ENCODE measurements around a stretch of chr18.

DNA sequence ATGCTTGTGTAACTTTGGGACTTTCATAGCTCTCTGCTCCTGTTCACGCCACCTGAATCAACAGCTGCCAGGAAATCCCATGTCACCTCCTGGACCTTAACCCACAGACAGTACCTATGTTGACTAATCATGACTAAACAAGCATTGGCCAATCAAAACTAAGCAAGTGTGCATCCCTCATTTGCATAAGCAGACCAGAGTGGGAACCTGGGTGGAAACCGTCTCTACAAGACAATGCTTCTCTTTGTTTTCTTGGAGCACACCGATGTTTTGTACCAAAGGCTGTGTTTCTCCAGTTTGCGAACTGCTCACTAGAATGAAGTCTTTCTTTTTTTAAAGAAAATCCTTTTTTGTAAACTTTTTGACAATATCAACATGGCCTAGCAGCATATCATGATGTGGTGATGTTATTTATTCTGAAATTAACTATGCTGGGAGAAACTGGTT lies 42.6 kb upstream of the LDLRAD4 start:
- RRBS, 2 experiments, result no CpG with 5 or more reads among the region's 4 CpGs
CAGE:
- cytosol, long polyA minus RNA, result no peak
- cytosol, long polyA plus RNA, result no peak
- long polyA plus RNA, result no peak
- nucleus, long polyA minus RNA, result no peak
- nucleus, long polyA plus RNA, result no peak

- RRBS, 2 experiments, result no CpG with 5 or more reads among the region's 3 CpGs
CAGE:
- cytosol, long polyA minus RNA, result no peak
- cytosol, long polyA plus RNA, result no peak
- long polyA plus RNA, result no peak
- nucleus, long polyA minus RNA, result no peak
- nucleus, long polyA plus RNA, result no peak
Measured at GRCh38 chr18:13338208-13338859, 119.8 kb downstream of the LDLRAD4 start.

DNA sequence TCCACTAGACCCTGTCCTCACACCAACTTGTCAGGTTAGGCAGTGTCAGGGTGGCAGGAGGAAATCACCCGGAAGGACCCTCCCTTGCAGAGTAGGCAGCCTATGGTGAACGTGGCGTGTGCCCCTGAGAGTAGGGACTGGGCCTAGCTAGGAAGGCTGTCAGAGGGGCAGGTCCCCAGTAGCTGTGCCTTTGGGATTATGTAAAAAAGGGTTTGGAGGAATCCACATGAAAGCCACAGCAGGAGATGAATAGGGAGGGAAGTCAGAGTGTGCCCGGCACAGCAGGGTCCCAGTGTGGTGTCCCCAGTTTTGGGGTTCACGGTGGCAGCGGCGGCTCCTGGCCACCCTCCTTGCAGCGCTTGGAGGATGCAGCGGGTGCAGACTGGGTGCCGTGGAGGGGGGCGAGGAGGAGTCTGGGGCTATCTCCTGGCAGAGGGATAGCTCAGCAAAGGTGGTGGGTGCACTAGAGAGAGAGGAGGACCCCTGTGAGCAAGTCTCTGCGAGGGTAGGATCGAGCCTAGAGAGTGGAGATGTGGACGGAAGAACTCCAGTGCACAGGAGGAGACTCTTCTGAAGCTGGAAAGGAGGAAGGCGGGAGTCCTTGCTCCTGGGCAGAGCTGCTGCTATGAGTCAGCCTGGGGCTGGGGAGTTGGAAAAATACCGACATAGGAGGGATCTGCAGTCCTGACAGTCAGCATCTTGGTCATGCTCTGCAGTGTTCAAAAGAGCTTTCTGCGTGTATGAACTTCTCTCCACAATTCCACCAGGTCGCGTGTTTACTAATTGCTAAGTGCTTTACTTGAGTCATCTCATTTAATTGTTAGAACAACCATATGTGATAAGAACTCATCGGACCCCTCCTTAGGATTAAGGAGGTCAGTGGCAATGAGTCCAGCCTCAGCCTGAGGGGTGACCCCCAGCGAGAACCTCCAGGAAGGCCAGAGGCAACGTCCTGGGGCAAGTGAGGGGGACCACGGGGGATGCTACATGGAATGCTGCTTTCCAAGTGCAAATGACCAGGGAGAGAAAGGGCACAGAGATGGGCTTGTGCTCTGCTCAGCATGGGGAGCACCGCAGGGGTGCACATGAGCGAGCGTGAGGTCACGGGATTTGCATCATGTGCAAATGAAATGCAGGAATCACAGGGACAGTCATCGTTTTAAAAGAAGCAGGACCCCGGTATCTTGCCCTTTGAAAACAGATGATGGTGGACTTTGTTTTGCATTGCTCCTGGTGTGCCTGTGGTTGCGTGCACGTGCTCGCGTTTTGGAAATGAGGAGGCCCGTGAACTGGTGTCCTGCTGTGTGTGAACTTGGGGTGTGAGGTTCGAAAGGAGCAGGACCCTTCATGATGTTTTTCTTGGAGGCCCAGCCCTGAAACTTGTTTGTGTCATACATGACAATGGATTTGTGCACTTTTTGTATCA lies 233.9 kb downstream of the LDLRAD4 start:
- RRBS, 2 experiments, result no CpG with 5 or more reads among the region's 35 CpGs
CAGE:
- cytosol, long polyA minus RNA, result no peak
- cytosol, long polyA plus RNA, result no peak
- long polyA plus RNA, result no peak
- nucleus, long polyA minus RNA, result no peak
- nucleus, long polyA plus RNA, result no peak

- RRBS, 2 experiments, result 96% methylated on average over 3 of the region's 21 CpGs; no CpG with 5 or more reads in 1 of the 2 experiments
CAGE:
- cytosol, long polyA minus RNA, result no peak
- cytosol, long polyA plus RNA, result no peak
- long polyA plus RNA, result no peak
- nucleus, long polyA minus RNA, result no peak
- nucleus, long polyA plus RNA, result no peak
Measured at GRCh38 chr18:13453514-13454064, 235.0 kb downstream of the LDLRAD4 start.

DNA sequence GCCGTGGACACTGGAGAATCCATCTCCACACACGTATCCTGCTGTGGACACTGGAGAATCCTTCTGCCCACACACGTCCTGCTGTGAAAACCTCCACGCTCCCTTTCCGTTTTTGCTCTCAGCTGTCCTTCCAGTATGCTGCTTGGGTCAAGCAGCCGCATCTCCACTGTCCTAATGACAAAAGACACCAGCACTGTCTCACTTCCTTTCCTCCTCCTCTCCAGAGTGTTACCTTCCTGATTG lies 226.7 kb downstream of the FAM210A start:
- RRBS, 2 experiments, result no CpG with 5 or more reads among the region's 6 CpGs
CAGE:
- cytosol, long polyA minus RNA, result no peak
- cytosol, long polyA plus RNA, result no peak
- long polyA plus RNA, result no peak
- nucleus, long polyA minus RNA, result no peak
- nucleus, long polyA plus RNA, result no peak

GRCh38 chr18:13542100-13542448 lies 184.3 kb downstream of the FAM210A start:
- RRBS, 2 experiments, result no CpG with 5 or more reads among the region's 7 CpGs
CAGE:
- cytosol, long polyA minus RNA, result start-site peak on the plus strand at chr18:13542238-13542445, 15 reads
- cytosol, long polyA plus RNA, result no peak
- long polyA plus RNA, result no peak
- nucleus, long polyA minus RNA, result no peak
- nucleus, long polyA plus RNA, result no peak

DNA sequence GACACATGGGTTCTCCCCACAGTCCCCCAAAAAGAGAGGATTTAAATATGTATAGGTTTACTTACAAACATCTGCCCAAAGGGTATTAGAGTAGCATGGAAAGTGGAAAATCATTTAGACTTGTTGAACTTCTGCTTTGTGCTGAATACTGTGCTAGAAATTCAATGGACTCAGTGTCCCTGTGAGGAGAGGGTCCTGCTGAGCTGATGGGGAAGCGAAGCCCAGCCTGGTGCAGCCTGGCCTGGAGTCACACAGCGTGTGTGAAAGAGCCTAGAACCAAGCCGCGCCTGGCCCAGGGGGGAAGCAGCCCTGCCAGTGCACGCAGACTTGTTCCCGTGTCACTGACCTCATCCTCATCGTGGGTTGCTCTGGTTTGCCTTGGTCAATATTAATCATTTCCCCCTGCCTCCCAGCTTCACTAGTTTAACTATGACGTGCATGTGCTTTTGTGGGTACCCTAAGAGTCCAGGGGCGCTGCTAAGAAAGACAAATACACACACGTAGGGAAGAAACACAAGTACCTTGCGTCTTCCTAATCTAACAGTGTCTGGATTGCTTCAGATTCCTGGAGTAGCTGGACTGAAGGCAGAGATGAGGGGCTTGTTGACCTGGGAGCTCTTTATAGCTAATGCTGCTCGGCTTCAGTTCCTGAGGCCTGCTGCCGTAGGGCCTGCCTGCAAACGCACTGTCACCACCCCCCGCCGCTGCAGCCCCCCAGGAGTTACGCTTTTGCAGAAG lies 159.4 kb downstream of the FAM210A start:
- RRBS, 2 experiments, result no CpG with 5 or more reads among the region's 17 CpGs
CAGE:
- cytosol, long polyA minus RNA, result no peak
- cytosol, long polyA plus RNA, result no peak
- long polyA plus RNA, result no peak
- nucleus, long polyA minus RNA, result no peak
- nucleus, long polyA plus RNA, result no peak

DNA sequence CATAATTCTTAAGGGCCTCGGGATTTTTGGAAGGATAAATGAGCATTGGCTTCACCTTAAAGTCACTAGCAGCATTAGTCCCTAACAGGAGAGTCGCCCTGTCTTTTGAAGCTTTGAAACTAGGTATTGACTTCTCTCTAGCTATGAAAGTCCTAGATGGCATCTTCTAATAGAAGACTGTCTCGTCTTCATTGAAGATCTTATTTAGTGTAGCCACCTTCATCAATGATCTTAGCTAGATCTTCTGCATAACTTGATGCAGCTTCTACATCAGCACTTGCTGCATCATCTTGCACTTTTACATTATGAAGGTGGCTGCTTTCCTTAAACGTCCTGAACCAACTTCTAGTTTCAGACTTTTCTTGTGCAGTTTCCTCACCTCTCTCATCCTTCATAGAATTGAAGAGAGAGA lies 31.7 kb downstream of the RNMT start:
- RRBS, 2 experiments, result no CpG with 5 or more reads among the region's 4 CpGs
CAGE:
- cytosol, long polyA minus RNA, result no peak
- cytosol, long polyA plus RNA, result no peak
- long polyA plus RNA, result no peak
- nucleus, long polyA minus RNA, result no peak
- nucleus, long polyA plus RNA, result no peak

- RRBS, 2 experiments, result no CpG with 5 or more reads among the region's 9 CpGs
CAGE:
- cytosol, long polyA minus RNA, result no peak
- cytosol, long polyA plus RNA, result no peak
- long polyA plus RNA, result no peak
- nucleus, long polyA minus RNA, result no peak
- nucleus, long polyA plus RNA, result no peak
Measured at GRCh38 chr18:13804148-13804825, 19.7 kb upstream of the MC5R start.

DNA sequence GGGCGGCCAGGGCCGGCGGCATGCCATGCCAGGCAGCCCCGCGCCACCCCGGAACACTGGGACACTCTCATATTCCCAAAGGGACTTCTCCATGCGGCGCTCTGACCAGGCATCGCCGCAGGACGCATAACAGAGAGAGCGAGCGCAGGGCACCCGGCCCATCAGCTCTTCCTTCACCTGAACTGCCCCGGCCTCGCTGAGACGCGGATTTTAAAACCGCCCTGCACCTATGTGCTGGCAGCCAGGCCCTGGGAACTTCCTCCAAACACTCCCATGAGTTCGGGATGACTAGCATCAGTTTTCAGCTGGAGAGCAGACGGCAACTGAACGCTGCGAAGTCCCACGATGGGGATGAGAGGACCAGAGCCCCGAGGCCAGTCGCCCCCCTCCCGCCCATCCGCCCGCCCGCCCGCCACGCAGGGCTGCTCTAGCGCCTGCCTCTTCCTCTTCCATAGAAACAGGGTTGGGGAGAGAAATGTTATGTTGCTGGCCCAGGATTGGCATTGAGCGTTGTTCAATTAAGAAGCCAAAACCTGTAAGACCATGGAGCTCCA lies 44.9 kb downstream of the MC5R start:
- RRBS, 2 experiments, result 20 to 22% methylated on average over 9 of the region's 34 CpGs
CAGE:
- cytosol, long polyA minus RNA, result no peak
- cytosol, long polyA plus RNA, result no peak
- long polyA plus RNA, result no peak
- nucleus, long polyA minus RNA, result no peak
- nucleus, long polyA plus RNA, result no peak

DNA sequence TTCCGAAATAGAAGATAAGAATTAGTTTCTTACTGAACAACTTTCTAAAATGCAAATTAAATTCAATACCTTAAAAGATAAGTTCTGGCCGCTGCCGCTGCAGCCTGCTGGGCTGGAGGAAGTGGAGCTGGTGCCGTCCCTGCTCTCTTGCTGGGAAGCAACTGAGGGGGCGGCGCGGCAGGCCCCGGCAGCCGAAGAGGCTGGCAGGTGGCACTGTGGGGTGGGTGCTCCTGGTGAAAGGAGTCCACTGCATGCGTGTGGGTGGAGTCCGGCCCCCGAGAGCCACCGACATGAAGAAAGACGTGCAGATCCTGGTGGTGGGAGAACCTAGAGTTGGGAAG lies 89.5 kb upstream of the ZNF519 start:
- RRBS, 2 experiments, result no CpG with 5 or more reads among the region's 14 CpGs
CAGE:
- cytosol, long polyA minus RNA, result no peak
- cytosol, long polyA plus RNA, result no peak
- long polyA plus RNA, result no peak
- nucleus, long polyA minus RNA, result no peak
- nucleus, long polyA plus RNA, result no peak

GRCh38 chr18:14797906-14798477 lies 50.0 kb downstream of the ANKRD30B start:
- RRBS, 2 experiments, result no CpG with 5 or more reads among the region's 6 CpGs
CAGE:
- cytosol, long polyA minus RNA, result no peak
- cytosol, long polyA plus RNA, result no peak
- long polyA plus RNA, result no peak
- nucleus, long polyA minus RNA, result no peak
- nucleus, long polyA plus RNA, result no peak

GRCh38 chr18:14999345-14999985 lies 251.5 kb downstream of the ANKRD30B start:
- RRBS, 2 experiments, result 89 to 91% methylated on average over 7 of the region's 80 CpGs
CAGE:
- cytosol, long polyA minus RNA, result no peak
- cytosol, long polyA plus RNA, result no peak
- long polyA plus RNA, result no peak
- nucleus, long polyA minus RNA, result no peak
- nucleus, long polyA plus RNA, result no peak

DNA sequence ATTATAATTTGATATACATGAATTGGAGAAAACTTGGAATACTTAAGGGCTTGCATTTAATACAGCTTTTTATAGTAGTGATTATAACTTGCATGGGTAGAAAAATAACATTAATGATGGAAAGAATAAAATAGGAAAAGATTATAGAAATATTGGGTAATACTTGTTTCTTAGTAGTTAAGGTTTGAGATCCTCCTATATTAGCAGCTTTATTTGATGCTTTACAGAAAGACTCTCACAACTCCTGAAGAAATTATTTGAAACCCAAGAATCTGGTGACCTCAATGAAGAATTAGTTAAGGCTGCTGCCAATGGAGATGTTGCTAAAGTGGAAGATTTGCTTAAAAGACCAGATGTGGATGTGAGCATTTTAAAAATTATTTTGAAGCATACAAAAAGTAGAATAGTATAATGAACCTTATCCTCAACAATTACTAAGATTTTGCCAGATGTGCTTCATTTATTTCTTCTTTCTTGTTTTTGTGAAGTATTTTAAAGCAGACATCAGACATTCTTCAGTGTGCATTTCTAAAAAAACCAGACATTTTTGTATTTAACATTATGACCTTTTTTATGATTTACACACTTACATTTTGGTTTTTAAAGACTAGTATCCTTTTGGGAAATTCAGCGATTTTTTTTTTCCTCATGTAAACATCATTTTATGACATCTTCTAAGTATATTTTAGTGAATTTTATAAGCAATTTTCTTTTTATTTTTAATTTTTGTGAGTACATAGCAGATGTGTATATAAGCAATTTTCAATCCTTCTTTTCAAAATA lies 59.2 kb downstream of the MIB1 start:
- RRBS, 2 experiments, result no CpG with 5 or more reads among the region's 1 CpG
CAGE:
- cytosol, long polyA minus RNA, result start-site peak on the plus strand centred at position 253 of the sequence, 30 bp wide, 49 reads
- cytosol, long polyA plus RNA, result no peak
- long polyA plus RNA, result no peak
- nucleus, long polyA minus RNA, result start-site peak on the plus strand centred at position 182 of the sequence, 51 bp wide, 19 reads
- nucleus, long polyA plus RNA, result no peak

GRCh38 chr18:22021739-22022062 lies 147.7 kb upstream of the GATA6 start:
- RRBS, 2 experiments, result no CpG with 5 or more reads among the region's 7 CpGs
CAGE:
- cytosol, long polyA minus RNA, result no peak
- cytosol, long polyA plus RNA, result no peak
- long polyA plus RNA, result no peak
- nucleus, long polyA minus RNA, result no peak
- nucleus, long polyA plus RNA, result no peak

GRCh38 chr18:22044319-22044945 lies 125.0 kb upstream of the GATA6 start:
- RRBS, 2 experiments, result no CpG with 5 or more reads among the region's 7 CpGs
CAGE:
- cytosol, long polyA minus RNA, result no peak
- cytosol, long polyA plus RNA, result no peak
- long polyA plus RNA, result no peak
- nucleus, long polyA minus RNA, result no peak
- nucleus, long polyA plus RNA, result no peak

GRCh38 chr18:22178915-22179762 lies 9.8 kb downstream of the GATA6 start:
- RRBS, 2 experiments, result no CpG with 5 or more reads among the region's 1 CpG
CAGE:
- cytosol, long polyA minus RNA, result no peak
- cytosol, long polyA plus RNA, result no peak
- long polyA plus RNA, result no peak
- nucleus, long polyA minus RNA, result no peak
- nucleus, long polyA plus RNA, result no peak

DNA sequence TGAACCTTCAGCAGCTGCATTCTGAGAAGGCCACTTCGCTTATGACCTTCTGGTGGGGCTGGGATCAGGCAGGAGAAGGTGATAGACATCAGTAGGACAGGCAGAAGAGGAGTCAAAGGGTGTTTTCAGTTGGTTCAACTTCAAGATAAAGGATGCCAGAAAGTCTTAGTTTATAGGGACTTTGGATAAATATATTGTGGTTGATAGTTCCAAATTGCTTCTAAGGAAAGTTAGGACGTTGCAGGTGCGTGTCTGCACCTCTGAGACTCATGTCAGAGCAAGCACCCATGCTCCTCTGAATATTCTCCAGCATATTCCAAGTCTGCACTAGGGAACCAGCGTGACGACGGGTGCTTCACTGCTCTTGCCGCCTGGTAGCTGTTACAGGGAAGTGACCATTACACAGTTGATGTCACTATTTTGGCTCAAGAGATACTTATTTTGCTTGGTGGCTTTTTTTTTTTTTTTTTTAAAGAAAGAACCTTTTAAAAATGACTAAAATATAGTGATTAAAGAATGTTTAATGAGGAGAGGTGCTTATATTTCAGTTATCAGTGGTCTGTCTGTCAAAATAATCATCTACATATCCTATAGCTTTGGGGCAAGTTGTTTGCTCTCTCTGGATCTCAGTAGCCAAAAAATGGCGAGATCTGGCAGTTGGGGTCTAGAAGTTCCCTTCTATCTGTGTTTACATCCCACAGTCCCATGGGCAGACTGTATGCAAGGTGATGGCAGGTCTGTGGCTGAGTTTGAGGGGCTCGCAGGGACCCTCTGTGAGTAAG lies 35.7 kb downstream of the GATA6 start:
- RRBS, 2 experiments, result no CpG with 5 or more reads among the region's 9 CpGs
CAGE:
- cytosol, long polyA minus RNA, result no peak
- cytosol, long polyA plus RNA, result no peak
- long polyA plus RNA, result no peak
- nucleus, long polyA minus RNA, result no peak
- nucleus, long polyA plus RNA, result no peak

DNA sequence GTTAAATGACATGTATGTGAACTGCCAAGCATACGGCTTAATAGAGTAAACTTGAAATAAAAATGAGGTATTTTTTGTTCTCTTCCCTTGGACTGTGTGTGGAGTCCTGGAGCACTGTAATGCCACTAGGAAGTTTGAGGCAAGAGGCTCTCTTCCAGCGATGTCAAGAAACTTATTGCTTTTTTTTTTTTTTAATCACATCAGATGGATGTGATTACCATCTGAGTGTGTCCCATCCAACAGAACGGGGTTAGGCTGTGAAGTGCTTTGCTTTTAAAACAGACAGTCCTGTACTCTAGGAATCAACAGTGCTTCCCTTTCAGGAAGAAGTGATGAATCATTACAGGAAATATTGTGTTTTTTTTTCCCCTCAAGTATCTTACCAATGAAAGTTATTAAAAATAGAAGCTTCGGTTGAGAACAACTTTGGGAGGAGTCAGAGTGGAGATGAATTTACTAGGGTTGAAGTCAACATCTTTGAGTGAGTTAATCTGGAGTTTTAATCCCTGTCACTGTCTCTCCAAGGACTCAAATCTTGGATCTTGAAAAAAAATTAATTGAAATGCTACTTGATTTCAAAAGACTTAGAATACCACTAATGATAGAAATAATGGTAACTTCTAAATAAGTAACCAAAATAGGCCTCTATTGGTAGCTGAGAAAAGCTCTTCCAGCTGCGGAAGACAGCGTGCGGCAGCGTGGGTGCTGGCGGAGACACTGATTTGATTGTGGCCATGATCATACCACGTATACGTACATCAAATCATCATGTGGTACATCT lies 45.4 kb downstream of the GATA6 start:
- RRBS, 2 experiments, result no CpG with 5 or more reads among the region's 11 CpGs
CAGE:
- cytosol, long polyA minus RNA, result no peak
- cytosol, long polyA plus RNA, result no peak
- long polyA plus RNA, result no peak
- nucleus, long polyA minus RNA, result no peak
- nucleus, long polyA plus RNA, result no peak

GRCh38 chr18:22250544-22251365 lies 81.4 kb downstream of the GATA6 start:
- RRBS, 2 experiments, result no CpG with 5 or more reads among the region's 18 CpGs
CAGE:
- cytosol, long polyA minus RNA, result no peak
- cytosol, long polyA plus RNA, result no peak
- long polyA plus RNA, result no peak
- nucleus, long polyA minus RNA, result no peak
- nucleus, long polyA plus RNA, result no peak

Data from HepG2 (cell line).